K562 (cell line): ENCODE measurements around a stretch of chr18.

DNA sequence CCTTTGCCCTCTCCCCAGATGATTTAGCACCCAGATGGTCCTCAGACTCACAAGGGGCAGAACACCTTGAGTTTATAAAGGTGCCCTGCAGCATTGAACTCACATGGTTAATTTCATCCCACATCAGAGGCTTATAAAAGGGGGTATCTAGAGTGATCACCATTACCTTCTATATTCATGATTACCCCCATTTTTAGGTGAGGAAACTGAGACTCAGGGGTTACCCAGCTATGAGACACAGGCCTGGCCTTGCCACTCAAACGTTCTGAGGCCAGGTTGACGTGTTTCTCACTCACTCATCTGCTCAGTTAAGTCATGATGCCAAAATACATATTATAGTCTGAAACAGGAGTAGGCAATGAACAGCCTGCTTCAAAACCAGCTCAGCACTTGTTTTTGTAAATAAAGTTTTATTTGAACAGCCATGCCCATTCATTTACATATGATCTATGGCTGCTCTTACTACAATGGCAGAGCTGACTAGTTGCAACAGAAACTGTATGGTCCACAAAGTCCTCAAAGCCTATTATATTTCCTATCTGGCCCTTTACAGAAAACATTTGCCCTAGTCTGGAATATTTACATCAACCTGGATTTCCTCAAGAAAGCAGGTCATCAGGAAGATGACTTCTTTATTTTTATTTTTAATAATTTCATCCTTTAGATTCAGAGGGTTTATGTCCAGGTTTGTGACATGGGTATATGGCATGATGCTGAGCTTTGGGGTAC lies 74.1 kb upstream of the SMAD2 start:
- RAMPAGE, long total RNA = no peak
- RRBS = no CpG with 5 or more reads among the region's 2 CpGs
PRO-cap:
- standard = no peak
- CoPRO, capped RNA only, 2 experiments = no peak in any of the 2 experiments
- CoPRO, capped and uncapped RNA, 2 experiments = no peak in any of the 2 experiments
- CoPRO, uncapped RNA only, 2 experiments = no peak in any of the 2 experiments
CAGE:
- cytosol, long polyA plus RNA = no peak
- long polyA plus RNA = no peak
- nucleolus, long total RNA = no peak
- nucleus, long polyA plus RNA = no peak

- RAMPAGE, long total RNA = no peak
- RRBS = no CpG with 5 or more reads among the region's 7 CpGs
PRO-cap:
- standard = no peak
- CoPRO, capped RNA only, 2 experiments = no peak in any of the 2 experiments
- CoPRO, capped and uncapped RNA, 2 experiments = no peak in any of the 2 experiments
- CoPRO, uncapped RNA only, 2 experiments = no peak in any of the 2 experiments
CAGE:
- cytosol, long polyA plus RNA = no peak
- long polyA plus RNA = no peak
- nucleolus, long total RNA = no peak
- nucleus, long polyA plus RNA = no peak
These were observed 169.6 kb upstream of the SMAD2 start for GRCh38 chr18:48099988-48100467.

DNA sequence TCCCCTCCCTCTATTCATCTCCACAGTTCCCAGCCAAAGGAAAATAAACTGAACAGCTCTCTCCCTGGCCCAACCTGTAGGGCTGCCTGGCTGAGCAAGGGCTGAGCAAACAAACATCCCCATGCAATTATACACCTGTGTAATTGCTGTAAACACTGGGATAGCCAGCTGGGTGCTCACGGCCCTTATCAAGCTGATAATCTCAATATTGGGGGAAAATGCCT lies 203.3 kb upstream of the SMAD2 start:
- RAMPAGE, long total RNA = no peak
- RRBS = no CpG with 5 or more reads among the region's 1 CpG
PRO-cap:
- standard = no peak
- CoPRO, capped RNA only, 2 experiments = no peak in any of the 2 experiments
- CoPRO, capped and uncapped RNA, 2 experiments = no peak in any of the 2 experiments
- CoPRO, uncapped RNA only, 2 experiments = no peak in any of the 2 experiments
CAGE:
- cytosol, long polyA plus RNA = no peak
- long polyA plus RNA = no peak
- nucleolus, long total RNA = no peak
- nucleus, long polyA plus RNA = no peak

DNA sequence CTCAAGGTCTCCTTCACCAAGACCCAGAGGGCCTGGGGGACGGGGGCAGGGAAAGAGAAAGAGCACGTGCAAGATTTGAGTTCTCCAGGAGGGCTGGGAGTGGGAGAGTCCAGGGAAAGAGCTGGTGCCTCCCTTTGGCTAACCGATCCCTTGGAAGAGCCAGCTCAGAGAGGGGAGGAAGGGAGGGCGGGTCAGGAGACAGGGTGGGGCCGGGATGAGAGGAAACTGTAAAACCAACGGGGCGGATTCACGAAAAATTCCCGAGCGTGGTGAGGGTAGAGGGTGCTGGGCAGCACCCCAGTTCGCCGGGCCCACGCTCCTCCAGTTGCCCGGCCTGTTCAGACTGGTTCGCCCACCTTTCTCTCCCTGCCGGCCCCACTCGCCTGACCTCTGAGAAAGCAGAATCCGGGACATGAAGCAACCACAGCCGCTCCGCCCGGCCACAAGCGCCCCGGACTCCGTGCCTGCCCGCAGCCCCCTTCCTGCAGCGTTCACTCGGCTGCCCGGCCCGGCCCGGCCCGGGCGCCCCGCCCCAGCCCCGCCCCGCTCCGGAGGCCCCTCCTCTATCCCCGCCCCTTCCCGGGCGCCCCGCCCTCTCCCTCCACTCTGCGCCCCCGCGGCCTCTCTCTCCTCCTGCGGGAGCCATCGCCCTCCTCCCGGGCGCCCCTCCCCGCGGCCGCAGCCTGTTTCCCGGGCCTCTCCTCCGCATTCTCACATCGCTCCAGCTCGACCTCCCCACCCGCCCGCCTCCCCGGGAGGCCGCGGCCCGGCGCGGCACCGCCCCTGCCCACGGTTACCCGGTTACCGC lies 230.9 kb upstream of the SMAD2 start:
- RAMPAGE, long total RNA = no peak
- RRBS = 4% methylated on average over 21 of the region's 66 CpGs
PRO-cap:
- standard = no peak
- CoPRO, capped RNA only, 2 experiments = no peak in any of the 2 experiments
- CoPRO, capped and uncapped RNA, 2 experiments = no peak in any of the 2 experiments
- CoPRO, uncapped RNA only, 2 experiments = no peak in any of the 2 experiments
CAGE:
- cytosol, long polyA plus RNA = no peak
- long polyA plus RNA = no peak
- nucleolus, long total RNA = no peak
- nucleus, long polyA plus RNA = no peak

- RAMPAGE, long total RNA = no peak
- RRBS = no CpG with 5 or more reads among the region's 11 CpGs
PRO-cap:
- standard = no peak
- CoPRO, capped RNA only, 2 experiments = no peak in any of the 2 experiments
- CoPRO, capped and uncapped RNA, 2 experiments = no peak in any of the 2 experiments
- CoPRO, uncapped RNA only, 2 experiments = no peak in any of the 2 experiments
CAGE:
- cytosol, long polyA plus RNA = no peak
- long polyA plus RNA = no peak
- nucleolus, long total RNA = no peak
- nucleus, long polyA plus RNA = no peak
These were observed 7.5 kb downstream of the CTIF start for GRCh38 chr18:48546078-48546883.

GRCh38 chr18:48580632-48581248 lies 41.9 kb downstream of the CTIF start:
- RAMPAGE, long total RNA = no peak
- RRBS = no CpG with 5 or more reads among the region's 15 CpGs
PRO-cap:
- standard = no peak
- CoPRO, capped RNA only, 2 experiments = no peak in any of the 2 experiments
- CoPRO, capped and uncapped RNA, 2 experiments = no peak in any of the 2 experiments
- CoPRO, uncapped RNA only, 2 experiments = no peak in any of the 2 experiments
CAGE:
- cytosol, long polyA plus RNA = no peak
- long polyA plus RNA = no peak
- nucleolus, long total RNA = no peak
- nucleus, long polyA plus RNA = no peak

DNA sequence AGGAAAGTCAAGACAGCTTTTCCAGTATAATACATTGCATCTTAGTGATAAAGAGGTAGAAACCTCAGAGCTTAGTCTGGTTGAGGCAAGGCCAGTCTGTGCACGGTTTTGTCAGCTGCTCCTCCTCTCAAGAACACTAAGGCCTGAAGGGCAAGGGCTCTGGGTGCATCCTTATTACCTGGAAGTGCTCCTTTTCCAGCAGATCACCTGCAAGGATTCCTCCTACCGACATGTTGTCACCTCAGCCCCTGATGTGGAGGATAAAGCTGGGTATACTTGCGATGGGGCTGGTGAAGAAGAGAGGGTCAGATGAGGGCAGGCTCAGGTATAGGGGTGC lies 149.2 kb downstream of the CTIF start:
- RAMPAGE, long total RNA = no peak
- RRBS = no CpG with 5 or more reads among the region's 3 CpGs
PRO-cap:
- standard = no peak
- CoPRO, capped RNA only, 2 experiments = no peak in any of the 2 experiments
- CoPRO, capped and uncapped RNA, 2 experiments = no peak in any of the 2 experiments
- CoPRO, uncapped RNA only, 2 experiments = no peak in any of the 2 experiments
CAGE:
- cytosol, long polyA plus RNA = no peak
- long polyA plus RNA = no peak
- nucleolus, long total RNA = no peak
- nucleus, long polyA plus RNA = no peak

GRCh38 chr18:48695720-48696251 lies 157.0 kb downstream of the CTIF start:
- RAMPAGE, long total RNA = no peak
- RRBS = no CpG with 5 or more reads among the region's 11 CpGs
PRO-cap:
- standard = no peak
- CoPRO, capped RNA only, 2 experiments = no peak in any of the 2 experiments
- CoPRO, capped and uncapped RNA, 2 experiments = no peak in any of the 2 experiments
- CoPRO, uncapped RNA only, 2 experiments = no peak in any of the 2 experiments
CAGE:
- cytosol, long polyA plus RNA = no peak
- long polyA plus RNA = no peak
- nucleolus, long total RNA = no peak
- nucleus, long polyA plus RNA = no peak

GRCh38 chr18:48714757-48715424 lies 176.1 kb downstream of the CTIF start:
- RAMPAGE, long total RNA = no peak
- RRBS = no CpG with 5 or more reads among the region's 8 CpGs
PRO-cap:
- standard = no peak
- CoPRO, capped RNA only, 2 experiments = no peak in any of the 2 experiments
- CoPRO, capped and uncapped RNA, 2 experiments = no peak in any of the 2 experiments
- CoPRO, uncapped RNA only, 2 experiments = no peak in any of the 2 experiments
CAGE:
- cytosol, long polyA plus RNA = no peak
- long polyA plus RNA = no peak
- nucleolus, long total RNA = no peak
- nucleus, long polyA plus RNA = no peak

DNA sequence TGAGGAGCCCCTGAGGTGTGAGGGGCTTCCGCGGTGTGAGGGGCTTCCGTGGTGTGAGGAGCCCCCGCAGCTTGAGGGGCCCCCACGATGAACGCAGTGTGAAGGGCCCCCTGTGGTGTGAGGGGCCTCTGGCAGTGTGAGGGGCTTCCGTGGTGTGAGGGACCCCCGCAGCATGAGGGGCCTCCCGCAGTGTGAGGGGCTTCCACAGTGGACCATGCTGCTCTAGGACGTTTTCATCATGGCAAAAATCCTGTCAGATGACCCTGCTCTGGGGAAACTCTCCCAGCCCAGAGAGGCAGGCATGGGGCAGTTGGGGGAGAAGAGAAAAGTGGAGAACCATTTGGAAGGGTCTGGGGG lies 191.8 kb downstream of the CTIF start:
- RAMPAGE, long total RNA = no peak
- RRBS = no CpG with 5 or more reads among the region's 10 CpGs
PRO-cap:
- standard = no peak
- CoPRO, capped RNA only, 2 experiments = no peak in any of the 2 experiments
- CoPRO, capped and uncapped RNA, 2 experiments = no peak in any of the 2 experiments
- CoPRO, uncapped RNA only, 2 experiments = no peak in any of the 2 experiments
CAGE:
- cytosol, long polyA plus RNA = no peak
- long polyA plus RNA = no peak
- nucleolus, long total RNA = no peak
- nucleus, long polyA plus RNA = no peak

- RAMPAGE, long total RNA = no peak
- RRBS = no CpG with 5 or more reads among the region's 12 CpGs
PRO-cap:
- standard = no peak
- CoPRO, capped RNA only, 2 experiments = no peak in any of the 2 experiments
- CoPRO, capped and uncapped RNA, 2 experiments = no peak in any of the 2 experiments
- CoPRO, uncapped RNA only, 2 experiments = no peak in any of the 2 experiments
CAGE:
- cytosol, long polyA plus RNA = no peak
- long polyA plus RNA = no peak
- nucleolus, long total RNA = no peak
- nucleus, long polyA plus RNA = no peak
These were observed 183.3 kb downstream of the SMAD7 start for GRCh38 chr18:48767203-48768039.

GRCh38 chr18:48829853-48830274 lies 120.9 kb downstream of the SMAD7 start:
- RAMPAGE, long total RNA = no peak
- RRBS = no CpG with 5 or more reads among the region's 5 CpGs
PRO-cap:
- standard = unidirectional peak, minus-strand start at chr18:48829989
- CoPRO, capped RNA only, 2 experiments = peak in 1 of 2 experiments; most common minus-strand start chr18:48829991 (in 1)
- CoPRO, capped and uncapped RNA, 2 experiments = no peak in any of the 2 experiments
- CoPRO, uncapped RNA only, 2 experiments = no peak in any of the 2 experiments
CAGE:
- cytosol, long polyA plus RNA = no peak
- long polyA plus RNA = no peak
- nucleolus, long total RNA = no peak
- nucleus, long polyA plus RNA = no peak

- RAMPAGE, long total RNA = no peak
- RRBS = 78% methylated on average over 1 of the region's 31 CpGs
PRO-cap:
- standard = no peak
- CoPRO, capped RNA only, 2 experiments = no peak in any of the 2 experiments
- CoPRO, capped and uncapped RNA, 2 experiments = no peak in any of the 2 experiments
- CoPRO, uncapped RNA only, 2 experiments = no peak in any of the 2 experiments
CAGE:
- cytosol, long polyA plus RNA = no peak
- long polyA plus RNA = no peak
- nucleolus, long total RNA = no peak
- nucleus, long polyA plus RNA = no peak
These were observed 29.7 kb downstream of the SMAD7 start for GRCh38 chr18:48920838-48921596.

GRCh38 chr18:48931864-48932494 lies 18.8 kb downstream of the SMAD7 start:
- RAMPAGE, long total RNA = no peak
- RRBS = no CpG with 5 or more reads among the region's 9 CpGs
PRO-cap:
- standard = no peak
- CoPRO, capped RNA only, 2 experiments = no peak in any of the 2 experiments
- CoPRO, capped and uncapped RNA, 2 experiments = no peak in any of the 2 experiments
- CoPRO, uncapped RNA only, 2 experiments = no peak in any of the 2 experiments
CAGE:
- cytosol, long polyA plus RNA = no peak
- long polyA plus RNA = no peak
- nucleolus, long total RNA = no peak
- nucleus, long polyA plus RNA = no peak

- RAMPAGE, long total RNA = no peak
- RRBS = no CpG with 5 or more reads among the region's 2 CpGs
PRO-cap:
- standard = no peak
- CoPRO, capped RNA only, 2 experiments = no peak in any of the 2 experiments
- CoPRO, capped and uncapped RNA, 2 experiments = no peak in any of the 2 experiments
- CoPRO, uncapped RNA only, 2 experiments = no peak in any of the 2 experiments
CAGE:
- cytosol, long polyA plus RNA = no peak
- long polyA plus RNA = no peak
- nucleolus, long total RNA = no peak
- nucleus, long polyA plus RNA = no peak
These were observed 5.6 kb upstream of the SMAD7 start for GRCh38 chr18:48956294-48956776.

DNA sequence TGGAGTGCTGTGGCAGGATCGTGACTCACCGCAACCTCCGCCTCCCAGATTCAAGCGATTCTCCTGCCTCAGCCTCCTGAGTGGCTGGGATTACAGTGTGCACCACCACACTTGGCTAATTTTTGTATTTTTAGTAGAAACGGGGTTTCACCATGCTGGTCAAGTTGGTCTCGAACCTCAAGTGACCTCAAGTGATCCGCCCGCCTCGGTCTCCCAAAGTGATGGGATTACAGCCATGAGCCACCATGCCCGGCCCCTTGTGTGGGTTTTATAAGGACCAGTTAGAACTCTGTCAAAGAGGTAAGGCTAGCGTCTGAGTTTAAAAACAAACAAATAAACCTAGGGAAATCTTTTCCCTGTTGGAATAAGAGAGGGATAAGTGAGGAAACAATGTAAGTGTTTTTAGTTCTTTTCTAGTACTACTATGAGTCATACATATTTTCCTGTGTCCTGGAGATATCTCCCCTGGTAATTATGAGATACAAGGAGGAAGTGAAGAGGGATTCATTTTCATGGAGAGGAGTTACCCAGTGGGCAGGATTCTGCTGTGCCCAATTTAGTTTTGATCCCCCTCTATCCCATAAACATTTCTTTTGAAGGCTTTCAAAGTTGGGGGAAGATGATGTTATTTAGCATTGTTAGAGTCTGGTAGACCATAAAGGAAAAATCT lies 9.6 kb upstream of the SMAD7 start:
- RAMPAGE, long total RNA = no peak
- RRBS = no CpG with 5 or more reads among the region's 11 CpGs
PRO-cap:
- standard = no peak
- CoPRO, capped RNA only, 2 experiments = no peak in any of the 2 experiments
- CoPRO, capped and uncapped RNA, 2 experiments = no peak in any of the 2 experiments
- CoPRO, uncapped RNA only, 2 experiments = no peak in any of the 2 experiments
CAGE:
- cytosol, long polyA plus RNA = no peak
- long polyA plus RNA = no peak
- nucleolus, long total RNA = no peak
- nucleus, long polyA plus RNA = no peak

- RAMPAGE, long total RNA = no peak
- RRBS = no CpG with 5 or more reads among the region's 11 CpGs
PRO-cap:
- standard = no peak
- CoPRO, capped RNA only, 2 experiments = no peak in any of the 2 experiments
- CoPRO, capped and uncapped RNA, 2 experiments = no peak in any of the 2 experiments
- CoPRO, uncapped RNA only, 2 experiments = no peak in any of the 2 experiments
CAGE:
- cytosol, long polyA plus RNA = no peak
- long polyA plus RNA = no peak
- nucleolus, long total RNA = no peak
- nucleus, long polyA plus RNA = no peak
These were observed 23.5 kb upstream of the SMAD7 start for GRCh38 chr18:48974263-48974674.

DNA sequence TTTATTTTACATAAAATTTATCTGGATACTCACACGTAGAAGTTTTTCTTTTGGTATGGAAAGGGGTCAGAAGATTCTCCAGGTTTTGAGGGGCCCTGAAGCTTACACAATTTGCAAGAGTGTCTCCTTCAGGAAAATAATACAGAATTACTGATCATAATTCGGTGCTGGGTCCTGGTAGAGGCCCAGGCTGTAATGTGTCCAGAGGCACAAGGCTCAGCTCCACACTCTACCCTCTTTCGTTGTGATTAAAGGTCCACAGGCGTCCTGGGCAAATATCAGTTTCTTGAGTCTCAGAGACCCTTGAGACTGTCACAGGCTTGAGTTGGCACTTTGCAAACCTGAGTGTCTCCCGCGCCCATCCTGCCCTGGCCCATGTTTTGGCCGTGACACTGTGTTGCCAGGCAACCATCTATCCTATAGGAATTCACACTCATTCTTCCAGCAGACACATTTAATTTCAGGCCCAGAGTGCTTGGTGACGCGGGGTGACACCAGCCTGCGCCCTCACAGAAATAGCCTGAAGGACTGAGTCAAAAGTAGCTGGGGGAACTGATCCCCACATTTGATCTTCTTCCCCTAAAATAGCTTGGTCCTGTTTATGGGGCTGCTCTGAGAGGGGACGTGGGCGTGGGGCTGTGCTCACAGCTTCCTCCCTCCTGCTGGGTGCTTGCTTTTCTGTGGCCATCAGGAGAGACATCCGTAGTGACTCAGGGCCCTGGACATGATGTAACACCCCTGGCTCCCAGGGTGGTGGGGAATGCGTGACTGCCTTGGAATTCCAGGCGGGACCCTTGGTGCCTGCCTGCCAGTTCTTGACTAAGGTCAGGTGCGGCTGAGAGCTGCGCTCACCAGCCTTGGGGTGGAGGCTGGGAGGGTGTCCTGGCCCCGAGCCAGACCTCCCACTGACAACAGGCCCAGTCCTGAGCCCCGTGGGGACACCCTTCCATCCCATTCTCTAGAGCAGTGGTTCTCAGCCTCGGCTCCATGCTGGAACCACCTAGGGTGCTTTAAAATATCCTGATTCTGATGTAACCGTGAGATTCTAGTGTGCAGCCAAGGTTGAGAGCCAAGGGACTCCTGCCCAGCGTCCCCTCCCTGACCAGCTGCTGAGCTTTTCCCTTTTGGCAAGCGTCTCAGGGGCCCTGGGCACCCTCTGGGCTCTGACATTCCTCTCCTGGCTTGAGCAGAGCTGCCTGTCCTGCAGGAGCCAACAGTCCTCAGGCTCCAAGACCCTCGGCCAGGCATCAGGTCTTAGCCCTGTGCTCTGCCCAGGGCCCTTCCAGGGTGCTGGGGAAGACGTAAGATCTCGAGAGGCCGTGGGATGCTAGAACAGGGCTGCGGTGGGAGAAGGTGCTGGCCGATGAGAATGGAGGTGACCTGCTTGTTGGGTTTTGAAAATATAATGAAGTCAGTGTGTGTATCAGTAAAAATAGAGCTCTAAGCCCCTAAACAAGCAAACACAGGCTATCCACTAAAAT lies 47.4 kb upstream of the SMAD7 start:
- RAMPAGE, long total RNA = no peak
- RRBS = no CpG with 5 or more reads among the region's 29 CpGs
PRO-cap:
- standard = no peak
- CoPRO, capped RNA only, 2 experiments = no peak in any of the 2 experiments
- CoPRO, capped and uncapped RNA, 2 experiments = no peak in any of the 2 experiments
- CoPRO, uncapped RNA only, 2 experiments = no peak in any of the 2 experiments
CAGE:
- cytosol, long polyA plus RNA = no peak
- long polyA plus RNA = no peak
- nucleolus, long total RNA = no peak
- nucleus, long polyA plus RNA = no peak